ENCODE results near the gene BEST3.

GRCh38 chr12:68842018-68842910, 34.3 kb downstream of the MDM2 start:
- RRBS: no CpG with 5 or more reads among the region's 5 CpGs

GRCh38 chr12:68932502-68932685, 577 bp downstream of the CPM start:
- RRBS: no CpG with 5 or more reads among the region's 6 CpGs

DNA sequence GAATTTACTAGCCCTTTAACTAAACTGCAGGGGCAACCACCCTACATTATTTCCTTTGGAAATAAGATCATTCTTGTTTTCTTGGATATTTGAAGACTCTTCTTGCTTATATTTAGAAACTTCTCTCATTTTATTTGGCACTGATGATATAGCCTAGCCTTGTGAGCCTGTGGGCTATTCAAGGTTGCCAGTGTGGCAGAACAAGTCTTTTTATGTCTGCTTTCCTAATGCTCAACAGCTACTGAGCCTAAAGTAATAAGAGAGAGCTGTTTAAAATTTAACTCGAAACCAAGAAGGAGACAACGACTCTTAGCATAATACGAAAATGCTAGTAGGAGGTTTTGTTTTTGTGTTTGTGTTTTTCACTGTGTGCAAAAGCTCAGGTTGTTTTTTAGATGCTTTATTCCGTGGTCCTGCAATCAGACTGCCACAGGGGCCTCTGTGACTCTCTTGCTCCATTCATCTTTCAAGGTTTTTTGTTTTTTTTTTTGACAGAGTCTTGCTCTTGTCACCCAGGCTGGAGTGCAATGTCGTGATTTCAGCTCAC, 104.1 kb upstream of the CPM start:
- RRBS: no CpG with 5 or more reads among the region's 5 CpGs

DNA sequence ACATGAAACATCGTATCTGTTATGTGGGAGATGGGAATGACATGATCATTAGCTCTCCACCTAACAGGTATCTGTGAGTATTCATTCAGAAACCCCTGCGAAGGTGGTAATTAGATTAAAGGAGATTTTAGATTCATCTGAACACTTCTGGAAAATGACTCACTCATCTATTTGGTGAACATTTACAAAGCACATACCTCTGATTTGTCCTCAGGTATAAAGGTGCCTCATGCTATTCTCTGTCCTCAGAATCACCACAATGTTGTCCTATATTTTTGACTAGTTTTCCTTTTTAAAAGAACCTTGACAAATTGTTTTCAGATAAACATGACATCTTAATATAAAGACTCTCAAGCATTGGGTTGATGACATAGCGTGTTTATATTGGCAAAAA, 132.1 kb upstream of the CPM start:
- RRBS: no CpG with 5 or more reads among the region's 3 CpGs

DNA sequence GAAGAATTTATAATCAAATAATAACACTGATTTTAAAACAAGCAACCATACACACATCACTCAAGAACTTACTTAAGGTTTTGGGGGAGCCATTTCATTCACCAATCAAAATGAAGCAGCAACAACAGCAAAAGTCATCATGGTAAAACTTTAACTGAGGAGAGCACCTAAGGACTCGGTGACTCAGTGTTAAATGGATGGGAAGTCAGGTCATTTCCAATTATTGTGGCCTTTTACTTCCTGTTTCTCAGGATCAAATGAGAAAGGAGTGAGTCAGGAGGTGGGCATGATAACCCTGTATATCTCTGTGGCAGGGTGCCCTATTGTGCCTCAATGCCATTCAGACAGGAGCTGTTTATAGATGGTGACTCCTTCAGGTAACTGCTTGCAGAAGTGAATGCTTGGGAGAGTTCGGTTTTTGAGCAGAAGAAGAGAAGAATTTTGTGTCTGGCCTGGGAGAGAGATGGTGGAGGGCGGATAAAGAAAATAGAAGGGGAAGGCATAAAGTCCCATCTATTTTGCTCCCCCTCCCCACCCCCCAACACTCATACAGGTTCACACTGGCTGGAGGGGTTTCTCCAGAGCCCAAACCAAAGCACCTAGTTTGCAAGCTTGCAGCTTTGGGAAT, 135.5 kb upstream of the CPM start:
- RRBS: no CpG with 5 or more reads among the region's 3 CpGs

GRCh38 chr12:69101691-69102095, 137.7 kb upstream of the CPSF6 start:
- RRBS: no CpG with 5 or more reads among the region's 3 CpGs

DNA sequence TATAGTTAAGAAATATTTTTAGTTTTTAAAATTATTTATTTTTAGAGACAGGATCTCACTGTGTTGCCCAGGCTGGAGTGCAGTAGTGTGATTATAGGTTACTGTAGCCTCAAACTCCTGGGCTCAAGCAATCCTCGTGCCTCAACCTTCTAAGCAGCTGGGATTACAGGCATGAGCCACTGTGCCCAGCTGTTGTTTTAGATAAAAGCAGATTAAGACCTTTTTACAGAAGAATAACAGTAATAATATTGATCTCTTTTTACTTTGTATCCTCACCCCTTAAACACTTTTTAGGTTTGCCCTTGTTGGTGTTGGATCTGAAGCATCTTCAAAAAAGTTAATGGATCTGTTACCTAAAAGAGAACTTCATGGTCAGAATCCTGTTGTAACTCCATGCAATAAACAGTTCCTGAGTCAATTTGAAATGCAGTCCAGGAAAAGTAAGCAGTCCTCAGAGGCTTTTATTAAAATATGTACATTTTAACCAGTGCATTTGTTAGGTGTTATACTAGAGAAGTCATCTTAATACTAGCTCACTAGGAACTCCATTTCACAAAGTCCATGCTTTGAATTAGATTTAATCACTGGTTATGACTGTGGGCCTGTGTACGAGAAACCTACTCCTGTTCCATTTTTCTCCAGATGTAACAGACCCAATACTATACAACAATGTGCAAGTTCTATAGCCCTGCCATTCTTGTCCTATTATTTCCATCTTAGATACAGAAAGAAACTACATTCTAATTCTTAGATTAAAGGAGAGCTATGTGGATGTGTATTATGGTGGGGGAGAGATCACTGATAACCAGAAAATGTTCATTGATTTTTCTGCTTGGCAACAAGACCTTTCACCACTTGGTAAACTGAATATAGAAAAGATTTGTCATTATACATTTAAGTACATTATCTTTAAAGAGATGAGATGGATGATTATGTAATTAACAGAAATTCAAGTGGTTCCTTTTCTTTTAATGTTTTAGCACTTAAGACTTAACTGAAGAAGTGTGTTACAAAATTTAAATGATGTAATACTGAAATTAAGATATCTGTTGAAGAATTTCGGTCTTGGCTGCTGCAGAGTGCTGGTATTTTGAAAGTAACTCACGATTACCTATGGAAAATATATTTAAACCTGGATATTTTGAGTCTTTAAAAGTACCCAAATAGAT, 17.4 kb downstream of the CPSF6 start:
- RRBS: no CpG with 5 or more reads among the region's 4 CpGs

GRCh38 chr12:69331684-69332641, 16.2 kb upstream of the LYZ start:
- RRBS: no CpG with 5 or more reads among the region's 21 CpGs

- RRBS: no CpG with 5 or more reads among the region's 5 CpGs
Observed at GRCh38 chr12:69589975-69590453, 4.8 kb downstream of the CCT2 start.

GRCh38 chr12:69688912-69689444, 10.1 kb downstream of the BEST3 start:
- RRBS: no CpG with 5 or more reads among the region's 12 CpGs

- RRBS: no CpG with 5 or more reads among the region's 8 CpGs
Observed at GRCh38 chr12:69699246-69699652, at the start of gene BEST3. Gene BEST3 (minus strand): TSS chr12:69699303.

DNA sequence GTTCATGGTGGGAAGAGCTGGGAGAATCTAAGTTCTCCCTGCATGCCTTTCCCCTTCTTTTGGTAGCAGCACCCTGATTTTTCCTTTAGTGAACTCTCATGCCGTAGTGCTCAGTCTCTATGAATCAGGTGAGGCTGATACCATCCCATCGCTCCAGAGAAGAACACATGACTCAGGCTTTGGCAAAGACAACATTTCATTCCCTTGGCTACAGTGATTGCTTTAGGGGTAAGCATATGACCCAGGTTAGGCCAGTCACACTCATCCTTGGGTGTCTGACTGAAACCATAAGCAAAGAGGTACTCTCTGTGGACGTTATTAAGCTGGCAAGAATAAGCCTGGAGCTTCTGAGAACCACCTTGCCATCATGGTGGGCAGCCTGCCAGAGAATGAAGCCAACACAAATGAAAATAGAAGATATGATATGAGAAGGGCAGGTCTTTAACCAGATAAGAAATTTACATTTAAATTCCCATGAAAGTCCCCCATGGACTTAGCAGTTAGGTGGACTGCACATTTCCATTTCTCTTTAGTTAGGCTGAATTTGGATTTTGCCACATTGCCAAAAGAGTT, 141.9 kb downstream of the MYRFL start:
- RRBS: no CpG with 5 or more reads among the region's 3 CpGs

- RRBS: no CpG with 5 or more reads among the region's 4 CpGs
Observed at GRCh38 chr12:69987700-69988264, 162.8 kb downstream of the MYRFL start.

GRCh38 chr12:70013277-70013668, 188.2 kb downstream of the MYRFL start:
- RRBS: no CpG with 5 or more reads among the region's 19 CpGs

DNA sequence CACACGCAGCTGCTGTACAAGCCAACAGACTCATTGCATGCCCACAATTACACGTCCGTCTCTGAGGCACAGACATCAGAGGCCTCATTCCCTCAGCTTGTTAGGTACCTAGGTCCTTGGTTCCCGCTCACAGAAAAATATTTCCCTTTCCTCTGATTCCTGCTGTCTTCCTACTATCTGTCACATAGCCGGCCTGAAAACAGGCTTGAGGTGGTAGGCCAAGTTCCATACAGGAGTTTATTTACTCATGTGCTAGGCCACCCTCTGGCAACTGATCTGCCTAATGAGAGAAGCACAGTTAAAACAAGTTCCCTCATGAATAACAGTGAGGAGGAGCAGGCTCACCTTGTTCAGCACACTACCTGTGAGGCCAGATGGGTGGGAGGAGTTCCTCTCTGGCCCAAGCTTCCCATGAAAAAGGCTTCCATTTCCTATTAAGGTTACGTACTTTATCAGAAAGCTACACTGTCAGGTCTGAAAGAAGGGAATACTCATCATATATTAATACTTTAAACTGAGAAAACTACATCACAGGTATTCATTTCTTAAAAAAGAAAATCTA, 206.0 kb downstream of the MYRFL start:
- RRBS: no CpG with 5 or more reads among the region's 6 CpGs

GRCh38 chr12:70244343-70244644, 1.1 kb downstream of the CNOT2 start:
- RRBS: no CpG with 5 or more reads among the region's 4 CpGs

- RRBS: no CpG with 5 or more reads among the region's 1 CpG
Observed at GRCh38 chr12:70458544-70459043, 92.5 kb downstream of the KCNMB4 start.

- RRBS: no CpG with 5 or more reads among the region's 14 CpGs
Observed at GRCh38 chr12:70719646-70720027, 82.4 kb upstream of the PTPRB start.

DNA sequence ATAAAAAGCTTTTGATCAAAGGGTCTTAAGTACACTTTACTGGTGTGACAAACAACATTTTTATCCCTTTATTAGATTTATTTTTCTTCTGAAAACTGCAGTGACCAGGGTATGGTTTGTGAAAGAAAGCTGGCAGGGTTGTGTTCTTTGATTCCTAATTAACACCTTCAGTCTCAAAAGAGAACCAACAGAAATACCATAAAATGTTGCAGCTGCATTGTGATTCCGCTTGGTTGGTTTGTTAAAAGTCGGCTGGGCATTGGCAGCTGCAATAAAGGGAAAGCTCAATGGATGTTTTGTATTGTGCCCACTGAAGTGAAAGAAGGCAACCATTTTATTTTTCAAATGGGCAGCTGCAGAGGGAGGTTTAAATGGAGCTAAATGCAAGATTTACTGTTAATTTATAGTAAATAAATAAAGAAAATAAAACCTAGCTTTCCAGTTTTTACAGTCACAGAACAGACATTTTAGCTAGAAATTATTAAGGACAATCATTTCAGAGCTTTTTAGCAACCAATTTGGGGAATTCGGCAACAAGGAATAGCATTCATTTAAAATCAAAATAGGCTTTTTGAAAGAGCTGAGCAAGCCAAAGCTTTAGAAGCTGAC, 16.8 kb downstream of the LGR5 start:
- RRBS: no CpG with 5 or more reads among the region's 3 CpGs

DNA sequence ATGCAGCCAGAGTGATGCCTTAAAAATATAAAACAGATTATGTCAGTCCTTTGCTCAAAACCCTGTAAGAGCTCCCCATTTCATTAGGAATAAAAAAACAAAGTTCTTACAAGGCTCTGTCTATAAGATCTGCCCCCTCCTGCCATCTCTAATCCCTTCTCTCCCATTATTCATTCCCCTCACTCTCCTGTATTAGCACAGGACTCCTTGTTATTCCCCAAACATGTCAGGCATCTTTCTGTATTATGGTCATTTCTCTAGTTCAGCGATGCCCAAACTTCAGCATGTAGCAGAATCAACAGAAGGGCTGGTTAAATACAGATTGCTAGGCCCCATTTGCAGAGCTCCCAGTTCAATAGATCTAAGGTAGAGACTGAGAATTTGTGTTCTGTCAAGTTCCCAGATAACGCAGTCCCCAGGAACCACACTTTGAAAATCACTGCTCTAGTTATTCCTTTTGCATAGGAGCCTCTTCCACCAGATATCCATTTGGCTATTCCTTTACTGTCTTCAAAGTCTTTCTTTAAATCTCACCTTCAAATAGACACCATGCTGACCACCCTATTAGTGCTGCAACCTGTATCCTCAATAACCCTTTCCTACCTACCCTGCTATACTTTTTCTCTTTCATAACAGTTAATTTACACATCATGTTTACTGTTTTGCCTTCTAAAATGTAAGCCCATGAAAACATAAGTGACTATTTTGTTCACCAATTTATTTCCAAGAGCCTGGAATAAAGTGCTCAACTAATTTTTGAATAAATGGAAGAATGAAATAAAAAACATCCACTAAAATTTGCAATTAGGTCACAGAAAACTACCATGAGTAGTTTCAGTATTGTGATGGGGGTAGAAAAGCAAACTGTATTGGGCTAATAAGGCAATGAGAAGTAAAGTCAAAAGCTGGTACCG, 12.6 kb downstream of the ZFC3H1 start:
- RRBS: no CpG with 5 or more reads among the region's 3 CpGs